ENCODE results near the genes PDE10A and SFT2D1.

GRCh38 chr6:163780783-163781230 lies 366.3 kb downstream of the QKI start:
- PRO-cap, 2 experiments, result peak in 1 of 2 experiments; most common plus-strand start chr6:163781129 (in 1)

- PRO-cap, 2 experiments, result peak in 2 of 2 experiments; most common plus-strand start chr6:163941325 (in 1); most common minus-strand start chr6:163941360 (in 1)
Measured at GRCh38 chr6:163941177-163941816, 526.8 kb downstream of the QKI start.

- PRO-cap, 2 experiments, result peak in 1 of 2 experiments; most common plus-strand start chr6:164098179 (in 1); most common minus-strand start chr6:164097972 (in 1)
Measured at GRCh38 chr6:164097911-164098353, 683.4 kb downstream of the QKI start.

- PRO-cap, 2 experiments, result no peak in any of the 2 experiments
Measured at GRCh38 chr6:165291578-165292041, 17.8 kb downstream of the C6orf118 start.

DNA sequence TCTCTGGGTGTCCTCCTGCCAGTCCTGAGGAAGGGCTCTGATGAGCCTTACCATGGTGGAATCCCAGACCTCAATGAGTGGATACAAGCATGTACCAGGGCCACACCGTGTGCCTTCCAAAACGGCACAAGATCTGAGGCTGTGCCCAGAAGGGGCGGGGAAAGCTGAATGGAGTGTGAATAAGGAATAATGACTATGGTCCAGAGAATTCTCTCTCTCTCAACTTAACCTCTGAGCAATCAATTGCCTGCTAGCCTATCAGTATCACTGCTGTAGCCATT lies 51.7 kb downstream of the PDE10A start:
- PRO-cap, 2 experiments, result peak in 1 of 2 experiments; most common minus-strand start position 75 of the sequence (in 1)

GRCh38 chr6:165660079-165660850 lies 2.8 kb downstream of the PDE10A start:
- PRO-cap, 2 experiments, result peak in 2 of 2 experiments; most common plus-strand start chr6:165660786 (in 2); most common minus-strand start chr6:165660767 (in 2)

GRCh38 chr6:165662646-165663734 lies at the start of gene PDE10A:
PDE10A (minus strand) TSS chr6:165663241.
- PRO-cap, 2 experiments, result peak in 2 of 2 experiments; most common plus-strand start chr6:165662977 (in 2); most common minus-strand start chr6:165663234 (in 2)

GRCh38 chr6:165752860-165753125 lies 89.8 kb upstream of the PDE10A start:
- PRO-cap, 2 experiments, result no peak in any of the 2 experiments

DNA sequence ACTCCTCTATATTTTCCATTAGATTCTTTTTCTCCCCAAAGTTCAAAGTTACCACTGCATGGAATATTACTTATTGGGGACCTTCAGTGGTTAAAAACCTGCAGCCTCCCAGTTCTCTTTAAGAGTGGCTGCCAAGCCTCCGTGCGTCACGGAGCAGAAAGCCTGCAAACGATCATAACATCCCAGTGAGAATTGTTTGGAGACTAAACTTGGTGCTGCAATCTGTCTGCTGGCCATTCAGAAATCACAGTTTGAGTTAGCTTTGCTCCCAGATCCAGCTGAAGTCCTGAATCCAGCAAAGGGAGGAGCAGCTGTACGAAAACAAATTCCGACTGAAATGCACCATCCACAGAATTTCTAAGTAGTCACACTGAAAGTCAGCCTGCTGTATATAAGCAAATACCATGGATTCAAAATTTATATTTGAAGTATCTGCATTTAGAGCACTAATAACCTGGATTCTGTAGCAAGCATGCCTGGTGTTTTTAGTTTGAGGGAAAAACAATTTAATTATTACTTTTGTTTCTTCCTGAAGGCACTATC lies 213.6 kb upstream of the PDE10A start:
- PRO-cap, 2 experiments, result peak in 1 of 2 experiments; most common plus-strand start position 236 of the sequence (in 1)

DNA sequence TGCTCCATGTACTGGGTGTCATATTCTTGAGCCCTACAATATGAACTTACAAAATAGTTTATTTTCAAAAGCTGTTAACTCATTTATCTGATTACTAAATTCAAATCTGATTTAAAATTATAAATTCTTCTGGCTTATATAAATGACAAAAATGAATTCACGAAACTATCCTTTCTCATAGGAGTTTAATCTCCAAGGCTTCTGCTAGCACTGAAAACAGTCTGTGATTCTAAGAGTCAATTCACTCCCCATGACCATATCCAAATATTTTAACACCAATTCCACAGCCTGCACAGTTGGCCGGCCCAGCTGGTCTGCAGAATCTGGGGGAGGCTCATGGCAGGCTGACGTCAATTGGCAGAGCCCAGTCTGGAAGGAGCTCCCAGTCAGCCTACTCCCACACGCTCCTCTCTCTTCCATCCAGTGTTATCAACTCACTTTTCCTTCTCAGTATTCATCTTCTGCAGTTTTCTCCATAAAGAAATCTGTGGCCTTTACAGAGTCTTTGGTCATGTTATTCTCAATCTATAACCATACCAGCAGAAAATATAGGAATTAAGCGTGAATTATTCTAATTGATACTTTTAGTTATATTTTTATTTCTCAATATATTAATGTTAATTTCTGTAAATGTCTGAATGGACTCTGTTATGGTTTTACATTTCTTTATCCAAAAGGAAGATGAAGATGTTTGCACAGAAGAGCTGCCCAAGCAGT lies 111.0 kb downstream of the TBXT start:
- PRO-cap, 2 experiments, result no peak in any of the 2 experiments

GRCh38 chr6:166097137-166097544 lies 70.5 kb downstream of the TBXT start:
- PRO-cap, 2 experiments, result no peak in any of the 2 experiments

- PRO-cap, 2 experiments, result no peak in any of the 2 experiments
Measured at GRCh38 chr6:166235400-166235730, 67.7 kb upstream of the TBXT start.

GRCh38 chr6:166253877-166254515 lies 54.2 kb downstream of the PRR18 start:
- PRO-cap, 2 experiments, result no peak in any of the 2 experiments

GRCh38 chr6:166307615-166308259 lies 455 bp downstream of the PRR18 start:
- PRO-cap, 2 experiments, result no peak in any of the 2 experiments

DNA sequence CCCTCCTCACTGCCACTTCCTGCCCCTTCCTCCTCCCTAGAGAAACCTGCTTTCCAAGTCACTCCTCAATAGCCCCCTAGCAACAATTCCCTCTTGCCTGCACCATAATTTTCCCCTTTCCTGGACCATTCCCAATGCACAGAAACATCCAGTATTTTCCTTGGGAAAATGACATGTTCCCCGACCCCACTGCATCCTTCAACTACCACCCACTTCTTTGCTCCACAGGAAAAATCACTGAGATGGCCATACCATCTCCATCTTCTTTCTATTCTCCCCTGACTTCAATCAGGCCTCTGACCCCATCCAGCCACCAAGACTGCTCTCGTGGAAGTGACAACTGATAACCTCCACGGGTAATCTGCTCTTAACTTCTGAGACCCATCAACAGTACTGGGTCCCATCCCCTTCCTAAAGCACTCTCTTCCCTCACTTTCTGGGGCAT lies 3.0 kb downstream of the SFT2D1 start:
- PRO-cap, 2 experiments, result no peak in any of the 2 experiments

DNA sequence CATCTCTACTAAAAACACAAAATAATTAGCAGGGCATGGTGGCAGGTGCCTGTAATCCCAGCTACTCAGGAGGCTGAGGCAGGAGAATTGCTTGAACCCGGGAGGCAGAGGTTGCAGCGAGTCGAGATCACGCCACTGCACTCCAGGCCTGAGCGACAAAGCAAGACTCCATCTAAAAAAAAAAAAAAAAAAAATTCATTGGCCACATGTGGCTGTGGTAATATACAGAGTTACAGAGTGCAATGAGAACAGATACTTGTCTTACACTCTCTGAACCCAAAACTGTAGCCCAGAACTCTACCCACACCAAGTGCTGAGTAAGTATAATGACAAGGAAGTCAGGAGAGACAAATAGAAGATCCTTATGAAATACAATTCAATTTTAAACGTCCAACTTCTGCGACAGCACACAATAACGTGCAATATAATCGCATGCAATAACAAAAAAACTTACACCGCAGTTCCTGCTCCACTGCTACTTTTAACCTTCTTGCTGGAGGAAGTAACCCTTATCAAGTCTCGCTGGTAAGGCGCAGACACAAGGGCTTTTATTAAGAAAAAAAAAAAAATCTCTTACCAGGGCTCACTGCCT lies 974 bp downstream of the SFT2D1 start:
- PRO-cap, 2 experiments, result no peak in any of the 2 experiments

- PRO-cap, 2 experiments, result peak in 2 of 2 experiments; most common plus-strand start chr6:166342648 (in 2); most common minus-strand start chr6:166342531 (in 1)
Measured at GRCh38 chr6:166342437-166343576, at the start of gene SFT2D1. SFT2D1 (minus strand) TSS chr6:166342545.

- PRO-cap, 2 experiments, result peak in 1 of 2 experiments; most common plus-strand start chr6:166575505 (in 1); most common minus-strand start chr6:166575339 (in 1)
Measured at GRCh38 chr6:166575196-166575571, 11.3 kb downstream of the RAMACL start.

- PRO-cap, 2 experiments, result no peak in any of the 2 experiments
Measured at GRCh38 chr6:166744915-166745225, 117.8 kb upstream of the RPS6KA2 start.

GRCh38 chr6:166956881-166957691 lies 736 bp upstream of the RNASET2 start:
- PRO-cap, 2 experiments, result peak in 1 of 2 experiments; most common plus-strand start chr6:166957533 (in 1); most common minus-strand start chr6:166957418 (in 1)